Fibroblast of villous mesenchyme (primary cell): ENCODE measurements around the genes POLRMT and GRIN3B.

- CAGE, long polyA plus RNA, result no peak
Measured at GRCh38 chr19:488922-490031, 7.0 kb upstream of the MADCAM1 start.

DNA sequence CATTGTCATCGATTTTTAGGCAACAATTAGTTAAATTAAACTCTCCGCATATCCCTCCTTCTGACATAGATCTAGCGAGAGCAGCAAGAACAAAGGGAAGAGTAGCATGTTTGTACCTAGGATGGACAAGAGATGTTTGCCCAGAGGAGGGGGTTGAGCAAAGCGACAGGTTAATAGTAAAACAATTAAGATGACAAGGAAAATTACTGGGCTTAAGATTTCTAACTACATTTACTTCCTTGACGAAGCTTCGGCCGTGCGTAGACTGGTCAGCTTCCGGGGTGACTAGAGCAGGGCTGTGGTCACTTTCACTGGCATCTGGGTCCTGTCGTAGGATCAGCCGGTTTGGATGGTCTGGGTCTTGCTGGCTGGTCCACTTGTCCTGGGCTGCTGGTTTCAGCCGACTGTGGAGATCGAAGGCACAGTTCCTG, 5.2 kb upstream of the BSG start:
- CAGE, long polyA plus RNA, result no peak

DNA sequence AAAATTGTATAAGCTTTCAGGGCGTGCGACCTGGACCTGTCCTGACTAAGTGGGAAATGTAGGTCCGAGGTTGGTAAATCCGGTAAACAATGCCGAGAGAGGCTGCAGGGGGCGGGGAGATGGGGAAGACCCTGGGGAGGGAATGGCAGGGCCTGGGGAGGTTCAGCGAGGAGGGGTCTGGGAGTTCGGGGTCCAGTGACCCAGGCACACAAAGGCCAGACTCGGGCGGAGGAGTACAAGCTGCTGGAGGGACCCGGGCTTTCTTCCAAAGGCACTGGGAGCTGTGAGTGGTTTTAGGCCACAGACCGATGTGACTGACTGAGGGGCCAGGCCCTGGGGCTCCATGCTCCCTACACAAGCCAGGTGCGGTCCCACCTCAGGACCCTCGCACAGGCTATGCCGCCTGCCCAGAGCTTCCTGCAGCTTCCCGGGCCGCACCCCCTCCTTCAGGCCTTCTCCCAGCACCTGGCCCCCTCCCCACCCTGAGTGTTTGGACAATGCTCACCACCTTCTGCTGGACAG, 3.1 kb upstream of the HCN2 start:
- CAGE, long polyA plus RNA, result no peak

DNA sequence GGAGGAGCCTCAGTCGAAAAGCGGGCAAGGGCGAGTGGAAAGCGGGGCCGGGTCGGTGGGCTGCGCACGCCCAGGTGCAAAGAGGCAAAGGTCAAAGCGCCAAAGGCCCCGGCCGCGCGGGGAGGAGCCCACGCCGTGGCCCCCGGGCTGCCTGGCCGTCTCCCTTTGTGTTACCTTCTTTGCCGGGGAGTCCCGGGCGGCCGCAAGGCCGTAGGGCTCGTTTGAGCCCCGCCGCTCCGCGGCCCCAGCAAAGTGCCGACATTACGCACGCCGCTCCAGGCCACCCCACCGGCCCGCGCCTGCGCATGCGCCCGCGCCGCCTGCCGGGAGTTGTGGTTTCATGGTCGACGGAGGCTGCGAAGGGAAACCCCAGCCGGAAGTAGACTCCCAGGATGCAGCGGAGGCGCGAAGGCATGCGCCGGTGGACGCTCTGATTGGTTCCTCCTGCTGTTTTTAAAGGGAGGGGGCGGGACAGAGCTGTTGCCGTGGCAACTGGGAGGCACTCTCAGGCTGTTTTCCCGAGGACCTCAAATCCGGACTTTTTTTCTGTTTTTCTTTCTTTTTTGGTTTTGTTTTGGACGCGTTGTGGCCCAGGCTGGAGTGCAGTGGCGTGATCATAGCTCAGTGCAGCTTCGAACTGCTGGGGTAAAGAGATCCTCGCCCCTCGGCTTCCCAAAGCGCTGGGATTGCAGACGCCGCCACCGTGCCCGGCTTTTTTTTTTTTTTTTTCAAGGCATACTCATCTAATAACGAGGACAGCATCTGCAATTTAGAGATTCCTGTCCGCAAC, at the start of gene POLRMT:
Gene POLRMT (minus strand): TSS at position 287 of the 790 bp plus-strand sequence.
- CAGE, long polyA plus RNA, result no peak

GRCh38 chr19:718813-719713, 10.3 kb downstream of the PALM start:
- CAGE, long polyA plus RNA, result no peak

DNA sequence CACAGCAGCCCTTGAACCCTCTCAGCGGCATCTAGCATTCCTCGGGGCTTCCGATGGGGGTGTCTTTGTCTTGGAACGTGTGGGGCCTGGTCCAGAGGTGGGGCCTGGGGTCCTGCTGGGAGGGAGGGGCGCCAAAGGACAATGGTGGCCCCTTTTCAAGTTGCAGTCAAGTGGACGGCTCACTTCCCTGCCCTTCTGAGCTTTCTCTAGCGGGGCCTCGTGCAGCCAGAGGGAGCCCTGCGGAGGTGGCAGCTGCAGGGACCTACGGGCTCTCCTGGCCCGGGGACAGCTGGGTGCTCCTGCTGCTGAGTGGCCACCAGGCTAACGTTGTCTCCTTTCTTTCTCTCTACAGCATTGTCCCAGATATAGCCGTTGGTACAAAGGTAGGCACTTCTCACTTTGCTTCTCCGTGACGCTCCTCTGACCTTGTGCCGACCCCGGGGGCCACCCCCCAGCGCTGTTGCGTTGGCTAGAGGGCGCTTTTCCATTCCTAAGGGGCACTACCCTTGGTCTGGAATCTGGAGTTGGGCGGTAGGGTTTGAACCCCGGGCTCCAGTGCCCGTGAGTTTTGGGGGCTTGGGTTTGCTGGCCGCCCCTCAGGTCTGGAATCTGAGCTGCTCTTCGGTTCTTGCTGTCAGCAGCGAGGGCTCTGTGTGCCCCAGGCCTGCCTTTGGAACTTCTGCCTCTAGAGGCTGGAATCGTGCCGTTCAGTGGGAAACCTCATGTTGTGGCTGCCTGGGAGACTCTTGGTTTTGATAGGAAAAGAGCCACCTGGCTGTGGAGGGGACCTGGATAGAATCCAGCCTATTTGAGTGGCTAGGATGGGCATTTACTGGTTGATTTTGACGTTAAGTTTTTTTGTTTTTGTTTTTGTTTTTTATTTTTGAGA, 2.1 kb downstream of the PTBP1 start:
- CAGE, long polyA plus RNA, result no peak

GRCh38 chr19:812548-813415, 9.0 kb downstream of the PLPPR3 start:
- CAGE, long polyA plus RNA, result no peak

DNA sequence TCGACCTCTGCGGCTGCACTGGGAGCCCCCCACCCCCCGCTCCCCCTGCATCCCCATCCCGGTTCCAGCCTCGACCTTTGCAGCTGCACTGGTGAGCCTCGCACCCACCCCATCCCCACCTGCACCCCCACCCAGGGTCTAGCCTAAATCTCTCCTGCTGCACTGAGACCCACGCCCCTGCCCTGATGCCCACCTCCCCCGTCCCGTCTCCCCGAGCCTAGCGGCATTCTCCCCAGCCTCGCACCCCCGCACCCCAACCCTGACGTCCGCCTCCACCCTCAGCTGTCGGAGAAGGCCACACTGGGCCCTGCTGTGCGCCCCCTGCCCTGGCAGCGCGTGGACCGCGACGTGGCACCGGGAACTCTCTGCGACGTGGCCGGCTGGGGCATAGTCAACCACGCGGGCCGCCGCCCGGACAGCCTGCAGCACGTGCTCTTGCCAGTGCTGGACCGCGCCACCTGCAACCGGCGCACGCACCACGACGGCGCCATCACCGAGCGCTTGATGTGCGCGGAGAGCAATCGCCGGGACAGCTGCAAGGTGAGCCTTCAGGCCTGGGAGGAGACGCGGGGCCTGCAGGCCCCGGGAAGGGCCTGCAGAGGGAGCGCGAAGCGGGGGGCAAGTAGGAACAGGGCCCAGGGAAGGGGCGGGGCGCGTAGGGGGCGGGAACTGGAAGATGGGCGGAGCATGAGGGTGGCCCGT, 2.1 kb downstream of the CFD start:
- CAGE, long polyA plus RNA, result no peak

DNA sequence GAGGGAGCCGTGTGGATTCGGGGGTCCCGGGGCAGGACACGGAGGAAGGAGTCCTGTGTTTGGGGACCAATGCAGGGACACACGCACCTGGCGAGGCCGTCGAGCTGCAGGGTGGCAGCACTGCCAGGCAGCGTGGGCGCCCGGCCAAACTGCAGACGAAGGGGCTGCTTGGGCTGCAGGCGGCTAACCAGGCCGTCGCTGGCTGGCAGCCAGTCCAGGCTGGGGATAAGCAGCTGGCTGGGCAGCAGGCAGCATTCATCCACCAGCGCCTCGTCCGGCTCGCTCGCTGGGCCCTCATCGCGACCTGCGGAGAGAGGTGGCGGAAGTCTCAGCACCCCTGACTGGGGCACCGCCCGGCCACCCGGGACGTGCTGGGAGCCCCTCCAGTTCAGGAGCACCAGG, 11.5 kb downstream of the CFD start:
- CAGE, long polyA plus RNA, result no peak

GRCh38 chr19:889179-889606, 3.8 kb downstream of the MED16 start:
- CAGE, long polyA plus RNA, result no peak

DNA sequence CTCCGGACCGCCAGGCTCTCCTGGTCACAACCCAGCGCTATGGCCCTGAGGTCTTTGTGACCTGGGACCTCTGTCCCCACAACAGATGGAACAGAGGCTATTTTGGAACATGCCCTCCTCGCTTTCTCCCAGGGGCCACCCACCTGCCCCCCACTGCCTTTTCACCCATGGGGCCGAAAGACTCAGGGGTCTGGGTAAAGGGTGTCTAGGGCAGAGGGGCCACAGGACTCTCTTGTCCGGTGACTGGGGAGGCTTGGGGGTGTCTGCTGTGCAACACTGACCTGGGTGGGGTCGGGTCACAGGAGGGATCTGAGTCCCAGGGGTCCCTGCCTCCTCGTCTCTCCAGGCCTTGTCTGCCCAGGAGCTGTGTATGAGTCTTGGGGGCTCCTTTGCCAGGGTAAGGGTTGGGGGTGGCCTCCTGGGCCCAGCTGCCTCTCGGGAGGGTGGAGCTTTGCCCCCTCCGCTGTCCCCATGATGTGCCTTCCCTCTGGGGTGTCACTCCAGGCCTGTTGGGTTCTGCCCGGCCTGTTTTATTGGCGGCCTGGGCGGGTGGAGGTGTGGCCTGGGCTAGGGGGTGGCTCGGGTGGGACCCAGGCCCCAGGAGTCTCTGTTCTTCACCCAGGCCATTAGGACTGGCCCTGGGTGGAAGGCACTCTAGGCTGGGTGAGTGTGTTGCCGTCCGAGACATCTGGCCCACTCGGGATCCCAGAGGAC, 2.1 kb downstream of the ARID3A start:
- CAGE, long polyA plus RNA, result no peak

DNA sequence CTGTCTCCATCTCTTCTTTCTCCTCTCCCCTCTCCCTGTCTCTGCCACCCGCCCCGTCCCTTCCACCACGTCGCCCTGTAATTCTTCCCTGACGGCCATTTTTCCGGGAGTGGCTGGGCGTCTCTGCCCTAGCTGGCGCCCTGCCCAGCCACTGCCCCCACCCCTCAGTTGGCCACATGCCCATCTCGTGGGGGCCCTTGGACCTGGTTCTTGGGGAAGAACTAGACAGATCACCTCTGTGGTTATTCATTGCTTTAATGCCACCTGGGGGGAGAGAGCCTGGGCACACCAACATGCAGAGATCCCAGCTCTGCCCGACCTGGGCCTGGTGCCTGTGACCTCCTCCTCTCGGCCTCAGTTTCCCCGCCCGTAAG, 19.0 kb downstream of the ARID3A start:
- CAGE, long polyA plus RNA, result no peak

- CAGE, long polyA plus RNA, result no peak
Measured at GRCh38 chr19:995916-996997, 4.0 kb upstream of the GRIN3B start.

DNA sequence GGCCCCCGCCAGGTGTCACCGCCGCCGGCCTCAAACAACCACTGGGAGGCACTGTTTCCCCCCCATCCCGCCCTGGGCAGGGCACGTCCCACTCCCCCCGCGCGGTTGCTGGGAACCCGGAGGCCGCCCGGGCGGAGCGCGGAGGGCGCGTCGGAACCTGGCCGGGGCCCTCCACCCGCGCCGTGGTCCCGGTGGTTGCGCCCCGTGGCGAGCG, at the start of gene GRIN3B:
Gene GRIN3B (plus strand): TSS at position 213 of the 214 bp plus-strand sequence.
- CAGE, long polyA plus RNA, result no peak

- CAGE, long polyA plus RNA, result no peak
Measured at GRCh38 chr19:1051274-1051700, 11.4 kb downstream of the ABCA7 start.

DNA sequence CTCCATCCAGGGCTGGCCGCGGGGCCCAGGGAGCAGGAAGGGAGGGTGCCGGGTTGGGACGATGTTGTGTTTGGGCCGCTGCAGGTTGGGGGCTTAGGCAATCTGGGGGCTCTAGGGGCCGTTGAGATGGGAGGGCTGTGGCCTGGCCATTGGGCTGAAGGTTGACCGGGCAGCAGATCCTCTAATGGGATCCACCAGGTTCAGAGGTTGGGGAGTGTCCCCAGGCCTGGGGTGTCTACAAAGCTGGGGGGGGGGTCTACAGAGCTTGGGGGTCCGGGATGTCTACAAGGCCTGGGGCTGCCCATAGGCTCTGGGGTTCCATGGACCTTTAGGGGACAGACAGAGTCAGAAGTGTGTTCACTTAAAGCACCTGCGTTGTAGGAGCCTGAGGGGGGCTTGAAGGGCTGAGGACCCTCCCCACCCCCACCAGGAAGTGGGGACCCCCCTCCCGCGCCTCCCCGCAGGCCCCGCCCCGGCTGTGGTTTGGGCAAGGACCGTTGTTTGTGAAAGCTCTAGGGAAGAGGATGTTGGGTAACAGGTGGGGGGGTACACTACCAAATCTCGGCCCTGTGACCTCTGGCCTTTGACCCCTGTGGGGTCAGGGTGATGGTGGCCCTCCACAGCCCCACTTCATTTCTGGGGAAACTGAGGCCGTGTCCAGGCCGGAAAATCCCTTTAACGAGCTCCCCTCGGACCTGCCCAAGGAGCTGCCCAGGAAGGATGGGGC, 906 bp downstream of the ARHGAP45 start:
- CAGE, long polyA plus RNA, result no peak

- CAGE, long polyA plus RNA, result no peak
Measured at GRCh38 chr19:1081337-1082173, 13.6 kb downstream of the POLR2E start.

DNA sequence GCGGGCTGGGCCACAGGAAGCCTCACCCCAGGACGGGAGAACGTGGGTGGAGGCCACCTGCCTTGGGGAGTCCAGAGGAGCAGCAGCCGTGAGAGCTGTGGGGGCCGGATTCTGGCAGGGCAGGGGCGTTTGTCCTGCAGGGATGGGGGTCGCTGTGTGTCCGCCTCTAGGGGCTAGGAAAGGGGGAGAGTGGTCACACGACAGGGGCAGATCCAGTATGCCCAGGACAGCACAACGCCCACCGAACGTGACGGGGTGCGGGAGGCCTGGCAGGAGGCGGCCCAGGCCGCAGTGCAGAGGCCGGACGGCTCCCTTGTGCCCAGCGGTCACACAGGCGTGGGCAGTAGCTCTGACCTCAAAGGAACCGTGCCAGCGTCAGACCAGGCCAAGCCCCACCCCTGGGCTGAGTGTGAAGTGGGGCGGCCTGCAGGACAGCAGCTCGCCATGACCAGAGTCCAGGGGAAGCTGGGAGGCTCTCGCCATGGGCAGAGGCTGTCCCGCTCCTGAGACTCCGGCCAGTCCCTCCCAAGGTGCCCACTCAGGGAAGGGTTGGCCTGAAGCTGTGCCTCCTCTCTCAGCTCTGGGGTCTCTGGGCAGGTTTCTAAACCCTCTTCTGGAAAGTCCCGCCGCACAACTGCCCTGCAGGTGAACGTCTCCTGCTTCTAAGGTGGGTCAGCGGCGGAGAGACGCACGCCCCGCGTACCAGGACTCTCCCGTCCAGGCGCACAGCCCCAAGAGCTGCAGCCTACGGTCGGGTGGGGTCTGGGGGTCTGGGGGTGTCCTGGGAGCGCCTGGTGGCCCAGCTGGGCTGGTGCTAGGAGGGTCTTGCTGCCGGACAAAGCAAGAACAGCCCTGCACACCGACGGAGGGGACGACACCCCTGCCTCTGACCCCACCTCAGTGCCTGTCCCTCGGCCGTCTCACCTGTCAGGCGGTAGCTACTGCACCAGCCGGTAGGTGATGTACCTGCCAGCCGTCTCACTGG, 6.3 kb downstream of the POLR2E start:
- CAGE, long polyA plus RNA, result no peak

GRCh38 chr19:1105313-1105529, 1.4 kb downstream of the GPX4 start:
- CAGE, long polyA plus RNA, result no peak

- CAGE, long polyA plus RNA, result no peak
Measured at GRCh38 chr19:1109077-1110115, 5.6 kb downstream of the GPX4 start.